Diencephalon (tissue), 2 donors: ENCODE measurements around a stretch of chr15.

DNA sequence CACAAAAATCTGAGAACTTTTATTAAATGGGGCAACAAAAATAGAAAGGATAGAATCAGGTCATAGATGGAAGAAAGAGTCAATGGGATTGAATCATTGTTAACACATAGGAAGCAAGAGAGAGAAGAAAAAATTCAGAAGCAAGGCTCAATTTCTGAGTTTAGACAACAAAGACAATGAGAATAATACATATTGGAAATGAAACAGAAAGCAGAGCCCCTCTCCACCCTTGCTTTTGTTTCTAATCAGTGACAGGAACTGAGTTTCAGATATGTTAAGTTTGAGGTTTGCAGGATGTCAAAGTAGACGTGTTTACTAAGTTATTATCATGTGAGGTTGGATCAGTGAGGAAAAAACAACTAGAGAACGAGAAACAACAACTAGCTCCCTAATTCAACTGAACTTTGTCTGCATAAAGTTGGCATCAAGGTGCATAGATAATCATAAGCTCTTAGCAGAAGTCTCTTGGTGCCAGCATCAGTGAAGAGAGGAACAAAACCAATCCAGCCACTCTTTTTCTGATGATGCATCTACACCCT, 491.2 kb upstream of the NR2F2 start:
- RAMPAGE, long total RNA: no peak

DNA sequence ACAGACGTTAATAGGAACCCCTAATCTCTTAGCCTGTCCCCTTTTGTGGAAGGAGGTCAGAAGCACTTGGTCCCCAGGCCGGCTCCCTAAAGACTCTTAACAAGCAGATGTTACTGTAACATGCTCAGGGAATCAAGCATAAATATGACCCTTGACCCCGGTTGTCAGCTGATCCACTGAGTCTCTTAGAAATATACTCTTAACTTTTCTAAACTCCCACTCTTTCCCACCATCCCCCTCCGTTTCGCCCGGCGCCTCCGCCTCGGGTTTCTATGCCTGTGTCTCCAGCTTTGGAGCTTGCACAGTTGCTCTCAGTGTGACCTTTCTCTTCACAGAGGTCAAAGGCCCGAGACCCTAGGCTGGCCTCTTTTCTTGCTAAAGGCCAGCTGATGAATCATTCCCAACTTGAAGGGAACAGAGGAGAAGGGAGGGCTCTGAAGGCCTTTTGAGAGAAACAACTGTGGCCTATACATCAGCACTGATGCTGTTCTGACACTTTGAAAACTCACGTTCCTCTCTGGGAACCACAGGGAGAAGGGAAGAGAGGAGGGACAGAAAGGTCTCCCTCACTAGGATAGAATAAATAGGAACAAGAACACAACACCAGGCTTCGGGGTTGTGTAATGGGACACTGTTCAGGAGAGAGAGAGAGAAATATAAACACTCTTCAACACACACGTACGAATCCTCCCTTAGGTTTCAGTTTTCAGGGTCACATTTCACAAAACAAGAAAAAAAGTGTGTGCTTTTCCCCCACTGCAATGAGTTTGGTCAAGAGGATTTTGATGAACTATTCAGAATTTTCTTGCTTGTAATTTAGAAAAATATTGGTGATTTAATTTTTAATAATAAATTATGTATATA, 484.5 kb upstream of the NR2F2 start:
- RAMPAGE, long total RNA: no peak

GRCh38 chr15:96171737-96172349, 158.7 kb upstream of the NR2F2 start:
- RAMPAGE, long total RNA: no peak

DNA sequence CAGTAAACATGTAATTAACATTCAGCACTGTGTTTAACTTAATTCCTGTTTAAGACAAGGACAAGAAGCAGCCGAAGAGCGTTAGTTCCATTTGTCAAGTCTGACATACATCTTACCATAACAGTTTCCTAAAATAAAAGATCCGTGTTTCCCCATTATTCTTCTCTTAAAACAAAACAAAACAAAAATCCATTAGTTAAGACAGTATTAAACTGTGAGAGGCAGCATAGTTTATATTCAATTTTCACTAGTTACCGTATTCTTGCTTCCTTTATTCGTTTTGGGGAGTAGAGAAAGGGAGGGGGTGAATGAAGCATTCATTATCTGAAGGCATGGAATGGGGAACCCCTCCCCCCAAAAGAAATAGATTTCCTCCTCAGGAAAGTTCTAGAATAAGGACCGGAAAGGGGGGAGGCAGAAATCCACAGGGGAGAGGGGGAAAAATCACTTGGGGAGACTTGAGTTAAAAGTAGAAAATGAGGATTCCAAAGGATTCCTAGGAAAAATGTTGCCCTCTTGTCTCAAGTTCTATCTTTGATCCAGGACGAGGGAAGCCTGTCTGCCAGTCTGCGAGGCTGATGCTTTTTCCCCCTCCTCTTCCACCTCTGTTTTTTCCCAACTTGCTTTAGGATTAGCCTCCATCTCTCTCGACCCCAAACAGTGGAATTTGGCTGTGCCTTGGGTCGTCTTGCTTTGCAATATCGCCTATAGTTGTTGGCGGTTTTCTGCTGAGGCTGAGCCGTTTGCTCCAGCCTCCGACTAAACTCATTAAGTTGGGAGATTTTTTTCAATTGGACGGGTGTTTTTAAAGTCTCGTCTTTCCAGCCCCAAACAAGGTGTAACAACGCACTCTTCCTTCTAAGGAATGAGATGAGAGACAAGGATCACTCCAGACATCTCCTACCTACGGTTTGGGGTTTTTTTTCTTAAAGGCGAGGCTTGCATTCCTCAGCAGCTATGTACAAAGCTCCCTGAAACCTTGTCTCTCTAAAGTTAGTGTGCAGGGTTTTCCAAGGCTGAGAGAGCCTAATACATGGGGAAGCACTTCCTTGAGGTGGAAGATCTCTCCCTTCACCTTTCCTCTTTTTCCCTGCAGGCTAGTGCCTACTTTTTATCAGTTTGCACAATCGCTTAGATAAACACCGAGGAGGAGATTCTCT, 5.1 kb upstream of the NR2F2 start:
- RAMPAGE, long total RNA: no peak

GRCh38 chr15:96341163-96341494, 10.6 kb downstream of the NR2F2 start:
- RAMPAGE, long total RNA: no peak

GRCh38 chr15:96341495-96341798, 10.9 kb downstream of the NR2F2 start:
- RAMPAGE, long total RNA: no peak

- RAMPAGE, long total RNA: no peak
Measured at GRCh38 chr15:96353524-96353702, 22.9 kb downstream of the NR2F2 start.

- RAMPAGE, long total RNA: no peak
Measured at GRCh38 chr15:96365783-96366255, 35.3 kb downstream of the NR2F2 start.

GRCh38 chr15:97234006-97234347, 726.5 kb upstream of the ARRDC4 start:
- RAMPAGE, long total RNA: no peak

- RAMPAGE, long total RNA: no peak
Measured at GRCh38 chr15:97319395-97319826, 641.1 kb upstream of the ARRDC4 start.

- RAMPAGE, long total RNA: no peak
Measured at GRCh38 chr15:97968960-97969663, 8.6 kb downstream of the ARRDC4 start.

GRCh38 chr15:97981498-97982104, 21.1 kb downstream of the ARRDC4 start:
- RAMPAGE, long total RNA: no peak

DNA sequence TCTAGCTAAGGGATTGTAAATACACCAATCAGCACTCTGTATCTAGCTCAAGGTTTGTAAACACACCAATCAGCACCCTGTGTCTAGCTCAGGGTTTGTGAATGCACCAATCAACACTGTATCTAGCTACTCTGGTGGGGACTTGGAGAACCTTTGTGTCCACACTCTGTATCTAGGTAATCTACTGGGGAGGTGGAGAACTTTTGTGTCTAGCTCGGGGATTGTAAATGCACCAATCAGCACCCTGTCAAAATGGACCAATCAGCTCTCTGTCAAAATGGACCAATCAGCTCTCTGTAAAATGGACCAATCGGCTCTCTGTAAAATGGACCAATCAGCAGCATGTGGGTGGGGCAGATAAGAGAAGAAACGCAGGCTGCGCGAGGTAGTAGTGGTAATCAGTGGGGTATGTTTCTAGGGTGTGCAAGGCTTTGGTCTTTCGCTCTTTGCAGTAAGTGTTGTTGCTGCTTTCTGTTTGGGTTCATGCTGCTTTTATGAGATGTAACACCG, 98.1 kb upstream of the IGF1R start:
- RAMPAGE, long total RNA: no peak

DNA sequence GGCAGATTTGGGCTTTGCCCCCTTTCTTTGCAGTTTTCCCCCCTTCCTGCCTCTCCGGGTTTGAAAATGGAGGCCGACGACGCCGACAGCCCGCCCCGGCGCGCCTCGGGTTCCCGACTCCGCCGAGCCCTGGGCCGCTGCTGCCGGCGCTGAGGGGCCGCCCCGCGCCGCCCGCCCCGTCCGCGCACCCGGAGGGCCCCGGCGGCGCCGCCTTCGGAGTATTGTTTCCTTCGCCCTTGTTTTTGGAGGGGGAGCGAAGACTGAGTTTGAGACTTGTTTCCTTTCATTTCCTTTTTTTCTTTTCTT, 831 bp downstream of the IGF1R start:
- RAMPAGE, long total RNA: no peak

GRCh38 chr15:98650230-98650432, 1.8 kb downstream of the IGF1R start:
- RAMPAGE, long total RNA: no peak

DNA sequence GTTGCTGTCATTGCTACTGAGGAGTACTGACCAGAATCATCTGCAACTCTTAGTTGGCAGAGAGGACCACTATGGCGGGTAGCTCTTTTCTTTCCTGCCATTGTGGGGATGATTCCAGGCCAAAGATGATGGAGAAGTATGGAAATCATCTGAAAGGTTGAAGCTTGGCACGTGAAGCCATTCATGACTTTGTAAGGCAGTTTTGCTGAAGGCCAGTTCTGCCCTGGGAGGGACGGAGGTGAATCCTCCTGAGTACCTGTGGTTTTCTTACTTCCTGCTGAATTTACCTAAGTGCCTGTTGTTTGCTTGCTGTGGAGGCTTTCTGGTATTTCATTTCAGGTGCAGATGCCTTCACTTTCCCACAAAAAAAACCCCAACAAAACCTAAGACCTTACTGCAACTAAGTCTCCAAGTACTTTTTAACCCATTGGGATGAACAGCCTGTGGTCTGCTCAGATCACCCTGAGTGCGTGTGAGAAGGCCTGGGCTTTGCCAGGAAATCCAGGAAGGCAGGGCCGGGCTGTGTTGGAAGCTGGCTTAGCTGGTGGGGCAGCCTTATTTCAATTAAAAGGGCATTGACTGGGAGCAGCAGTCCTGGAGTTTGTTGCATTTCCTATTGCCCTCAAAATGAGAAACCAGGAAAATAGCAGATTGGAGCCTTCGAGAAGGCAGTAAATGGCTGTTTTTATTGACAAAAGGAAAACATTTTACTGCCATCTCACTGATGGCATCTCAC, 65.2 kb downstream of the IGF1R start:
- RAMPAGE, long total RNA: no peak

DNA sequence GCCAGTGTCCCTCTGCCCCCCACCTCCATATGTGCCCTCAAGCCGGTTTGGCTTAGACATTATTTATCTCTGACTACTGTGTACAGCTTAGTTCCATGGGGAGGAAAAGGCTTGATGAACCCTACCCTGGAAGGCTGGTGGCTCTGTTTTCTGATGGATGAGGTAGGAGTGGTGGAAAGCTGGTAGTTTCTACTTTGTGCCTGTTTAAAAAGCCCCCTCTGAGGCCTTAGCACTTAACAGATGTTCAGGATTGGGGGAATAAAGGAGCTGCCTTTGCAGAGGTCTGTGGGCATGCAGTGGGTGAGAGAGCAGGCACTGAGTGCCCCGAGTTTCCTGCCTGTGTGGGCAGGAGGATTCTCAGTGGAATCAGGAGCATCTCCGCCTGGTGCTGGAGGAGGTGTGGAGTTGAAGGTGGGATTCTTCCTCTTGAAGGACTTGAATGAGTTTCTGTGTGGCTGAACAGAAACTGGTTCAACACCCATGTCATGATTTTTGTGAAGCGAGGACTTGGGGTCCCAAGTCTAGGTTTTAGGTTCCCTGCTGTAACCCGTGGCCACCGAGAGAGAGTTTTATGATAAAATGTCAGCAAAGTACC, 74.3 kb downstream of the IGF1R start:
- RAMPAGE, long total RNA: no peak

GRCh38 chr15:98787989-98788785, 139.8 kb downstream of the IGF1R start:
- RAMPAGE, long total RNA: no peak

DNA sequence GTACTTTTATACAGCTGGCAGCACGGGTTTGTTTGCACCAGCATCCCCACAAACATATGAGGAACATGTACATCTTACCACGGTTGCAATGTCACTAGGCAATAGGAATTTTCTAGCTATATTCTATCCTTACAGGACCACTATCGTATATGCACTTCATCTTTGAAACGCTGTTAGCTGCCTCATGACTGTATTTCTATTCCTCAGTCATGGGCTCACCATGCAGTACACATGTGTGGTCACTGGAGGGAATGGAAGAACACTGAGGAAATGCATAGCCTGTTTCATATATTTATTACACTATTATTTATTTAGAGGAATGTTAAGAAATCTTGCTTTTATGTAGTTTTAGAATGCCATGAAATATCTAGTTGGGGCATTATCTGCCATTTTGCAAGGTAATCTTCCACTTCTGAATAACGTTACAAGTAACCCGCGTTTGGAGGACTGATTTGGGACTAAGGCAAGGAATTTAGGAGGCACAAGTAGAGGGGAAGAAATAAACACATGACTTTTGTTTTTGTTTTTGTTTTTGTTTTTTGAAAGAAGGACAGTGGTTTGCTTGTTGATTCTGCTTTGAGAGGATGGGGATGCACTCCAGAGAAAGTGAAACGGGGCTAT, 155.7 kb downstream of the IGF1R start:
- RAMPAGE, long total RNA: no peak

DNA sequence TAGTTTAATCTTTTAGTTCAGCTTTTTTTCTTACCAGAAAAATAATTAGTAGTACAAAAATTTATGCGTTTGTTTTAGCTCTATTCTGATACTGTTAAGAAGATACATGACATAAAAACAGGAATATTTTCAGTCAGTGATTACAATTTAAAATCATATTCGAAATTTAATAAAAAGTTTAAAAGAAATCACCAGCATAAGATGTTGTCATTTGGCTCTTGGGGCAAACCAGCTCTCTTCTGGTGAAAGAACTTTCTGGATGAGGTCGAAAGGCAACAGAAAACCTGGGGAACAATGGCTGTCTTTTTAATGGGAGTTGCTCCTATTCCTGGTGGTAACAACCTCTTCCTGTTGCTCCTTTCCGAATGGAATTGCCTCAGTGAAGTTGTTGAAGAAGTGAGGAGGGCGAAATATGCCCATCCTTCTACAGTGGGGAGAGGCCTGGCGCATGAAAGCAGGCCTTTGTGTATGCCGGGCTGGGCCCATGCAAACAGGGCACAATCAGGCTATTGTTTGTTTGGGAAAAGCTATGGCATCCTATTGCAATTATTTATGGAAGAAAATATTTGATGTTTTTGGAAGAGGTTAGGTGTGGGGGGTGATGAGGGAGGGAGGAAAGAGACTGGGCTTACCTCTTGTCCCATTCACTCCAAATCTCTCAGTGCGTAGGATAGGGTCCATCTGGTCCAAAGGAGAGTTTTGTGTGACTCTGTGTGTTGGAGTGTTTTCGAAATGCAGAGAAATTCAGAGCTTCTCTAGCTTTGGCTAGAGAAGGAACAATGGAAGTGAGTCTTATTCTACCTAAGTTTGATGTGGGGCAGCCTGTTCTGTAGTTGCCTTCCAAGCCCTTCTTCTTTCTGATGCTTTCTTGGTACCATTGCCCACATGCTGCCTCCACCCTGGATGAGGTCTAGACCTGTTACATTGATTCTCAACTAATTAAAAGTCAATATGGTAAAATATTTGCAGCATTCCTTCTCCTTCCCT, 166.9 kb downstream of the IGF1R start:
- RAMPAGE, long total RNA: no peak